ENCODE results near the gene RCBTB1.

DNA sequence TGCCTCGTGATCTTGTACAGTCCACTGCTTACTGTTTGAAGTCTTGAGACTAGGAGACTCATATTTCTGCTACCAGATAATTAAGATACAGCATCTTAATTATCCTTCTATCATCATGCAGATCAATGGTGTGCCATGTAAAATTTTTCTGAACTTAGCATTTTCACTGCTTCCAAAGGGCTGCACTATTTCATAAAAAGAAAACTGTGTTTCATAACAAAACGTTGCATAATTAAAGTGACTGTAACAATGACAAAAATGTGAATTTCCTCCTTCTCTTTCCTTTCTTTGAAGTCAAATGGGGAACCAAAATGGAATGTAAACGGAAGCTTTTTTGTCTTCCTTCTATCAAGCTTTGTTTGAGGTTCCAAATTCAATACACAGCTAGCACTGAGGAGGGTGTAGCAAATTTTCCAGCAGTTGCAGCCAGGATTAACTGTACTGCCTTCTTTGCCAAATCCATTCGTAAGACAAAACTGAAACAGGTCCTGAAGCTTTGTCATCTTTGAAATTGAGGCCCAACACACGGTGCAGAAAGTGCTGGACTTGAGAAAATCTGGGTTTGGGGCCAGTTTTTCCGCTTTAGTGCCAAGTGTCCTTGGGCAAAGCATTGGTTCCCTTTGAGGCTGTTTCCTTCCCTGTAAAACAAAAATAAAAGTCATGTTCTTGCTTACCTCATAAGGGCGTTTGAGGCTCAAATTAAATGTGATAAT is 35.0 kb upstream of the RCBTB2 start:
- CAGE, long polyA plus RNA, result no peak
- RRBS, result no CpG with 5 or more reads among the region's 7 CpGs

DNA sequence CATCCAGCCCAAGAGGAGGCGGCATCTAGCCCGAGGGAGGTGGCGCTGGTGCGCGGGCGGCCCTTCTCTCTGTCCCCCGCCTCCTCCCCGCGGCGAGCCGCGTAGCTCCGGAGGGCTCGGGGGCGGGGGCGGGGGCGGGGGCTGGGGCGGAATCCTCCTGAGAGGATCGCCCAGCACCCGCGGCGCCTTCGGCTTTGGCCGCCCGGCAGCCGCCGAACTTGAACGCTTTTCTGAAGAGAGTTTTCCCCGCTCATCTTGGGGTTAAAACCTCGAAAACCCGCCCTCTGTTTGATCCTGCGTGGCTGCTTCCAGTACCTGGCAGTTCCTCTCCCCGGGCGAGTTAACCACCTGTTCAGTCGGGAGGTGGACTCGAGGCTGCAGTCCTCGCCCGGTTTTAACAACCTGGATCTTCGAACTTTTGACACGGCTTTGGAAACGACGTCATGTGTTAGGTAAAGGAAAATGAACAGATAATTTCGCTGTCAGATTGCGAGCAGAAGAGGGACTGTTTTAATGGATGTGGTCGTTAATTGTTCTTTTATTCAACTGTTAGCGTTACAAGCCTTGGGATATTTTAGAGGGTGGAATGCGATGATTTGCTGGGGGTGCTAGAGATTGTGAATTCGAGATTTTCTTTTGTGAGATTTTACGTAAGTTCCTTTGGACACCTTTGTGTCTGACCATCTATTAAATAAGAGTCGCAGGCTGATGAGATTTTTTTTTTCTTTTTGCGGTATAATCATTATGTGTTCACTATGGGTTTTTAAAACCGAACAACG is 943 bp downstream of the FNDC3A start:
- CAGE, long polyA plus RNA, result no peak
- RRBS, result 2% methylated on average over 12 of the region's 53 CpGs

DNA sequence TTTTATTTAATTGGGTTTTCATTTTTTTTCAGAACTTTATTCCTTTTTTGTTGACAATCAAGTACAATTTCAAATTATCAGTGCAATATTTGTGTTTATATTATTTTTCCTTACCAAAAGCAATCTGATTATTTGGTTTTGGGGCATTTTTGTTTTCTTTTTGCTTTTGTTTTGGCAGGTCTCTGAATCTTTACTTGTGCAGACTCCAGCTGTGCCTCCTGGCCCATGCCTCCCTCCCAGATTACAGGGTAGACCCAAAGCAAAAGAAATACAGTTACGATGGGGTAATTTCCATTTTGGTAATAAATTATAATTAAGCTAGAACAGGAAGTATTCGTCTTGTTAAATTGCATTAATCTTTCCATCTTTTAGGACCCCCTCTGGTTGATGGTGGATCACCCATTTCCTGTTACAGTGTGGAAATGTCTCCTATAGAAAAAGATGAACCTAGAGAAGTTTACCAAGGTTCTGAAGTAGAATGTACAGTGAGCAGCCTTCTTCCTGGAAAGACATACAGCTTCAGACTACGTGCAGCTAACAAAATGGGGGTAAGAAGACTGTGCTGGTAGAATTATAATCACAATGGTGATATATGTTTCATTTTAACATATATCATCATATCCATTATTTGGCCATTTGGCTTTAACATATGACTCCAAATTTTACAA is 29.2 kb upstream of the MLNR start:
- CAGE, long polyA plus RNA, result no peak
- RRBS, result no CpG with 5 or more reads among the region's 3 CpGs

GRCh38 chr13:49299014-49299612 is 51.4 kb downstream of the CDADC1 start:
- CAGE, long polyA plus RNA, result no peak
- RRBS, result no CpG with 5 or more reads among the region's 6 CpGs

DNA sequence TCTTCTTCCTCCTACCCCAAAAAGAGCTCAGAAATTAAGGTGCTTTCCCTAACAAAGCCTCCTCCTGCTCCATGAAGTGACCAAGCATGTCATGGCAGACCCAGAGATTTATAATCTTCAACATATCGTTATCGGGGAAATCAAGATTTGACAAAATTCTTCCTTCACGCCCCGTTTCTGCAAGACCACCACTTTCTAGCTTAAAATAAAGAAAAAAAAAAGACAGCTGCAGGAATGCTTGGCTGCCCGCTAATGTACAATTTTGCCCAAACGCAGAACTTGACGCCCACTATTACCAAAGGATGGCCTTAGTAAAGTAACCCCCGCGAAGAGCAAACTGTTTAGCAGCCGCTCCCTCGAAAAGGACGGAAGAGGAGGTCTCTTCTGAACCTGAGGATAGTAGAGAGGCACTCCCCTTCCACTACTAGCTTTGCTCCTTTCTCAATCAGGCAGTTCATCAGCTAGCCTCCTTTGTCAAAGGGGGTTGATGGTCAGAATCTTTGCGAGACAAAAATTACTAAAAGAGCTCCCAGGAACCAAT is 665 bp downstream of the CAB39L start:
- CAGE, long polyA plus RNA, result no peak
- RRBS, result no CpG with 5 or more reads among the region's 13 CpGs

DNA sequence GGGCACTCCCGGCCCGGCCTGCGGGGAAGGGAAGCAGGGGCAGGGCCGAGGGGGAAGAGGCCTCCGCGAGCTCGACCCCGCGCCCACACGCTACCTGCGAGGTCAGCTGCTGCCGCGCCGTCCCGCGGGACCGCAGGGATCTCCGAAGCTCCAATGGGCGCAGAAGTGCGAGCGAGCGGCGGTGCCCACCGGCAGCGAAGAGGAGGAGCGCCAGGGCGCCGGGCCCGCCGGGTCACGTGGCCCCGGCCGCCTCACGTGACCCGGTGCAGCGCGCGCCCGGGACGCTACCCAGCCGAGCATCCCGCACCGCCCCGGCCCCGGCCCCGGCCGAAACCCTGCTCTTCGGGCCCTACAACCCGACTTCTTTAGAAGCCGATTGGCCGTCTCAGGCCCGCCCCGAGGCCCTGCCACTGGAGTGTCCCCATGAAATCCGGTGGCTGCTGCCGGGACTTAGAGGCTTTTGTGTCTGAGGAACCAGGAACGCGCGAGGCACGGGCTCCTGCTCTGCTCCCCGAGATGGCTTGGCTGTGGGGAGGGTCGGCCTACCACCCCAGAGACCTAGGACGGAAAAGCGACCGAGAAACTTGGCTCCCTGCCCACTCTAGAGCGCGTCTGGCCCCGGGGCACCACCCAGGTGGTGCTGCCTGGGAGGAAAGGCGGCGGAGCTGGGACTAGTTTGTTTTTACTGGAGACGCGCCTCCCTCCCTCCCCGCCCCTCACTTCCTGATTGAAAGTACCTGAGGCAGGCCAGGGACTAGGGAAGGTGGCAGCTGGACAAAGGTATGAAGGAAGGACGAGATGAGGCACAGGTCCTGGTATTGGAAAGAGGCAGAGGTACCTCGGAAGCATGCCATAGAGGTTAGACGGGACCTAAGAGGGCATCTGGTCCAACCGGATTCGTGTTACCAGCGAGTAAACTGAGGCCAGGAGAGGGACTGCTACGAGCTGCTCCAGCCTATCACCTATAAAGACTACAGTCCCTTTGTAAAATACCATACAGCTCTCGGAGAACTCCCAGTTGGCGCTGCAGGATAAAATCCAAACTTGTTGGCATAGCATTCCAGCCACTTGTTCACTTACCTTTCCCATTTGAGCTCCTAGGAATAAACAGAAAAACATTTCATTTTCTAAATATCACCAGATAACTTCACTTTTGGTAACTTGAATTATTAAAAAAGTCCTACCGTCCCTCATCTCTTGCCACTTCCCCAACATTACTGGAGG is at the start of gene RCBTB1:
TSS of gene RCBTB1 (minus strand) at position 209 of the 1,224 bp plus-strand sequence.
- CAGE, long polyA plus RNA, result no peak
- RRBS, result 2% methylated on average over 8 of the region's 82 CpGs

DNA sequence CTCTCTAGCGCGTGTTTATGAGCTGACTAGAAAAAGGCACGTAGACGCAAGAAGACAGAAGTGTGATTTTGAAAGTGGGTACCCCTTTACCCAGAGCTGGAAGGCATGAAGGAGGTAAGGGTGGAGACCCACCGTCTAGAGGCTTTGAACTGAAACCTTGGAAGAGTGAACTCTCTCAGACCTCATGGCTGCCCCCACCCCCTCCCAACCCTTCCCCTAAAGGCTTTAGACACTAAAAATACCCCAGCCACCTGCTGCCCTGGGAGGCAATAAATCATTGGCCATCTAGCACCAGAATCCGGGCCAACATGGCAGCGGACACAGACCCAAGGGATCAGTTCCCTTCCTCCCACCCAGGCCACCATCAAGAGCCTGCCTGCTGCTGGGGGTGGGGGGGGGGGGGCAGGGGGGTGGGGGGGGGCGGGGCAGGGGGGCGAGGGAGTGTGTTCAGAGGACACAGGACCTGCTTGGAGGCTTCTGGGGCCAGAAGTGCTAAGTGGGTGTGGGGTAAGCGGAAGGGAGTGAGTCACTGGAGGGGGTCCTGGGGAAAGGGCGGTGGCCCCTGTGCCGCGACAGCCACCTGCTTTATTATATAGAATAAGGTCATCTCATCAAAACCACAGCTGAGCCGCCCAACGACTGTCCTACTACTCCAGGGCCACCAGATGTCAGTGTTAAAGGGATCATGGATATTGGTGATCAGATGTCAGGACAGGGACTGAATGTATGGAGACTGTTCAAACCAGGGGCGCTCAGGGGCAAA is 24.1 kb downstream of the ARL11 start:
- CAGE, long polyA plus RNA, result no peak
- RRBS, result no CpG with 5 or more reads among the region's 16 CpGs

DNA sequence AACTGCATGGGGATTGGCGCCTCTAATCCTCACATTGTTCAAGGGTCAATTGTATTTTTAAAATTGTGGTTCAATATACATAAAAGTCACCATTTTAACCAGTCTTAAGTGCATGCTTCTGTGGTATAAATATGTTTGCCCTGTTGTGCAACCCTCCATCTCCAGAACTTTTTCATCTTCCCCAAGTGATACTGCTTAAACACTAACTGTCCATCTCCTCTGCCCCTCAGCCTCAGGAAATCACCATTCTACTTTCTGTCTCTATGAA is 38.0 kb downstream of the KCNRG start:
- CAGE, long polyA plus RNA, result no peak
- RRBS, result no CpG with 5 or more reads among the region's 1 CpG

GRCh38 chr13:50510479-50510901 is 333.0 kb downstream of the DLEU7 start:
- CAGE, long polyA plus RNA, result no peak
- RRBS, result no CpG with 5 or more reads among the region's 4 CpGs

GRCh38 chr13:50521908-50522112 is 321.7 kb downstream of the DLEU7 start:
- CAGE, long polyA plus RNA, result no peak
- RRBS, result no CpG with 5 or more reads among the region's 3 CpGs

DNA sequence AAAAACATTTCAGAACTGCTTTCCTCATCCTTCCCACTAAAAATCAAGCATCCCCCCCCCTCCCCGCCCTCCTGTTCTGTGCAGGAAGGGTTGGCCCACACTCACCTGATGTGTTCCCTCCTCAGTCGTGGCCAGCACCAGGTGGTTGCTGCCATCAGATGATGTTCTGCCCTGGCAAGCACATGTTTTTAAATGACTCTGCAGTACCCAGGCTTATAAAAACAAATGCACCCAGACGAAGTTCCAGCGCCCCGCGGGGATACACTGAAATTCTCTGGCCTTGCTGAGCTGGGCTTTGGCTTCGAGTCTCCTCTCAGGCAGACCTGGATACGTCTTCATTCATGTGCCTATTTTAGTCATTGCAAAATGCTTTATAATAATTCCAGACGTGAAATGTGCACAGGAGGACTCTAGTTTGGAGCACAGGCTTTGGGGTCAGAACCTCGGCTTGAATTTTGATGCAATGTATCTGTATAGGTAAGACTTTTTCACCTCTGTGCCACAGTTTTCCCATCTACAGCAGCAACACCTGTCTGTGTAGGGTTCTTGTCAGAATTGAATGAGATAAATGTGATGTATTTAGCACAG is 316.2 kb downstream of the DLEU7 start:
- CAGE, long polyA plus RNA, result no peak
- RRBS, result no CpG with 5 or more reads among the region's 10 CpGs

- CAGE, long polyA plus RNA, result no peak
- RRBS, result no CpG with 5 or more reads among the region's 3 CpGs
Measured at GRCh38 chr13:50630188-50630496, 213.3 kb downstream of the DLEU7 start.

GRCh38 chr13:50842794-50843124 is 733 bp downstream of the DLEU7 start:
- CAGE, long polyA plus RNA, result no peak
- RRBS, result no CpG with 5 or more reads among the region's 8 CpGs

- CAGE, long polyA plus RNA, result no peak
- RRBS, result no CpG with 5 or more reads among the region's 5 CpGs
Measured at GRCh38 chr13:50914289-50914511, 4.6 kb downstream of the RNASEH2B start.

DNA sequence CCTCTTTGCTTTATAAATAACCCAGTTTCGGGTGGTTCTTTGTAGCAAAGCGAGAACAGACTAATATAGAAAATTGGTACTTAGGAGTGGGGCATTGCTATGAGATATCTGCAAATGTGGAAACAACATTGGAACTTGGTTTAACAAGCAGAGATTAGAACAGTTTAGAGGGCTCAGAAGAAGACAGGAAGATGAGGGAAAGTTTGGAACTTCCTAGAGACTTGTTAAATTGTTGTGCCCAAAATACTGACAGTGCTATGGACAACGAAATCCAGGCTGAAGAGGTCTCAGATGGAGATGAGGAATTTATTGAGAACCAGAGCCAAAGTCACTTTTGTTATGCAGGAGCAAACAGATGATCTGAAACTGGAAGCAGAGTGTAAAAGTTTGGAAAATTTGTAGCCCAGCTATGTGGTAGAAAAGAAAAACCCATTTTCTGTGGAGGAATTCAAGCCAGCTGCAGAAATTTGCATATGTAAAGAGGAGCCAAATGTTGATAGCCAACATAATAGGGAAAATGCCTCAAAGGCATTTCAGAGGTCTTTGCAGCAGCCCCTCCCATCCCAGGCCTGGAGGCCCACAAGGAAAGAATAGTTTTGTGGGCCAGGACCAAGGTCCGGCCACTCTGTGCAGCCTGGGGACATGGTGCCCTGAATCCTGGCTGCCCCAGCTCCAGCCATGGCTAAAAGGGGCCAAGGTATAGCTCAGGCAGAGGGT is 53.0 kb upstream of the FAM124A start:
- CAGE, long polyA plus RNA, result no peak
- RRBS, result no CpG with 5 or more reads among the region's 4 CpGs

DNA sequence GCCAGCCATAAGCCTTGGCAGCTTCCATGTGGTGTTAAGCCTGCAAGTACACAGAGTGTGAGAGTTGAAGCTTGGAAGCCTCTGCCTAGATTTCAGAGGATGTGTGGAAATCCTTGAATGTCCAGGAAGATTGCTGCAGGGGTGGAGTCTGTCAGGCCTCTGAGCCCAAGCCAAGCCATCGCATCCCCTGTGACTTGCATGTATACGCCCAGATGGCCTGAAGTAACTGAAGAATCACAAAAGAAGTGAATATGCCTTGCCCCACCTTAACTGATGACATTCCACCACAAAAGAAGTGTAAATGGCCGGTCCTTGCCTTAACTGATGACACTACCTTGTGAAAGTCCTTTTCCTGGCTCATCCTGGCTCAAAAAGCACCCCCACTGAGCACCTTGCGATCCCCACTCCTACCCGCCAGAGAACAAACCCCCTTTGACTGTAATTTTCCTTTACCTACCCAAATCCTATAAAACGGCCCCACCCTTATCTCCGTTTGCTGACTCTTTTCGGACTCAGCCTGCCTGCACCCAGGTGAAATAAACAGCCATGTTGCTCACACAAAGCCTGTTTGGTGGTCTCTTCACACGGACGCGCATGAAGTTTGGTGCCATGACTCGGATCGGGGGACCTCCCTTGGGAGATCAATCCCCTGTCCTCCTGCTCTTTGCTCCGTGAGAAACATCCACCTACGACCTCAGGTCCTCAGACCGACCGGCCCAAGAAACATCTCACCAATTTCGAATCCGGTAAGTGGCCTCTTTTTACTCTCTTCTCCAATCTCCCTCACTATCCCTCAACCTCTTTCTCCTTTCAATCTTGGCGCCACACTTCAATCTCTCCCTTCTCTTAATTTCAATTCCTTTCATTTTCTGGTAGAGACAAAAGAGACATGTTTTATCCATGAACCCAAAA is 52.2 kb upstream of the FAM124A start:
- CAGE, long polyA plus RNA, result no peak
- RRBS, result no CpG with 5 or more reads among the region's 20 CpGs

GRCh38 chr13:51171891-51172624 is 50.1 kb upstream of the FAM124A start:
- CAGE, long polyA plus RNA, result no peak
- RRBS, result no CpG with 5 or more reads among the region's 20 CpGs

- CAGE, long polyA plus RNA, result no peak
- RRBS, result 1% methylated on average over 17 of the region's 54 CpGs
Measured at GRCh38 chr13:51222569-51223513, 643 bp downstream of the FAM124A start.

- CAGE, long polyA plus RNA, result no peak
- RRBS, result 2% methylated on average over 35 of the region's 82 CpGs
Measured at GRCh38 chr13:51453146-51453952, 513 bp upstream of the INTS6 start.

DNA sequence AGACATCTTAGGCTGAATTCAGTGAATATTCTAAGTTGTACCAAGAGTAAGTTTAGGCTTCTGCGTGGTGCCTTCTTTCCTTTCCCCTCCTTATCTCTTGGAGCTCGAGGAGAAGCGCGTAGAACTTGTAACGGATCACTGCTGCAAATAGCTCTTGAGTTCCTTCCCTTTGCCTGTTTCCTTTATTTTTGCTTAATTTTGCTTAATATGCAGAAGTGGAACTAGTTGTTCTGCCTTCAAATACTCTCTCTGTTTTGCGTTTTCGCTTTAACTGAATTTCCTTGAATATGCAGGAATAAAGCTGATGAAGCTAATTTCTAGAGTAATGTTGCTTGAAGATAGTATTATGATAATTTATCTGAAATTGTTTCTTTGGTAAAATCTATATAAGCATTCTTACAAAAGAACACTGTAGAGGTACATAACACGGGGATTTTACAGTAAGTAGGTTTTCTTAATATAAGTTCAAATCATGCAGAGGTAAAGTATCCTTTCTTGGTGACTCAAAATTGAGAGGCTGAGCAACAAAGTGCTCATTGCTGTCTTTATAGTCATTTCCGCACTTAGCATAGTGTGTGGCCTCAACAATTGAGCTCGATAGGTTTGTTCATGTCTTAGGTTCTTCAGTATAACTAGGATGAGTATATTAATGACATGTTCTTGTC is 1.2 kb downstream of the WDFY2 start:
- CAGE, long polyA plus RNA, result no peak
- RRBS, result no CpG with 5 or more reads among the region's 10 CpGs